ENCODE data around the gene LMTK3.

DNA sequence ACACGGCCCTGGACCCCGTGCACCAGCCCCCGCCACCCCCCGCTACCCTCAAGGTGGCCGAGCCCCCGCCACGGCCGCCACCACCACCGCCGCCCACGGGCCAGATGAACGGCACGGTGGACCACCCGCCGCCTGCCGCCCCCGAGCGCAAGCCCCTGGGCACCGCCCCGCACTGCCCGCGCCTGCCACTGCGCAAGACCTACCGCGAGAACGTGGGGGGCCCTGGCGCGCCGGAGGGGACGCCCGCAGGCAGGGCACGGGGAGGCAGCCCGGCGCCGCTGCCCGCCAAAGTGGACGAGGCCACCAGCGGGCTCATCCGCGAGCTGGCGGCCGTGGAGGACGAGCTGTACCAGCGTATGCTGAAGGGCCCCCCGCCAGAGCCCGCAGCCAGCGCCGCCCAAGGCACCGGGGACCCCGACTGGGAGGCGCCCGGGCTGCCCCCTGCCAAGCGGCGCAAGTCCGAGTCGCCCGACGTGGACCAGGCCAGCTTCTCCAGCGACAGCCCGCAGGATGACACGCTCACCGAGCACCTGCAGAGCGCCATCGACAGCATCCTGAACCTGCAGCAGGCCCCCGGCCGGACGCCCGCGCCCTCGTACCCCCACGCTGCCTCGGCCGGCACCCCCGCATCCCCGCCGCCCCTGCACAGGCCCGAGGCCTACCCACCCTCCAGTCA, 11.4 kb upstream of the EHD2 start:
- PRO-cap, result no peak
- RAMPAGE, long total RNA, 2 experiments, result no peak in any of the 2 experiments

DNA sequence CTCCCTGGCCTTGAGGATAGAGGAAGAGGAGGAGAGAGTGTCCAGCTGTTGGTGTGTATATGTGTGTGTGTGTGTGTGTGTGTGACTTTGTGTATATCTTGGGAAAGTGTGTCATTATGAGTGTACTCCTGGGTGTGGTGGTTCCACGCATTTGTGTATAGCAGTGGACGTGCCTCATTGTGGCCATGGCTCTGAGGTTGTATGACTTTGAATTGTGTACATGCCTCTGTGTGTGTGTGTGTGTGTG, 6.6 kb downstream of the EHD2 start:
- PRO-cap, result no peak
- RAMPAGE, long total RNA, 2 experiments, result no peak in any of the 2 experiments

DNA sequence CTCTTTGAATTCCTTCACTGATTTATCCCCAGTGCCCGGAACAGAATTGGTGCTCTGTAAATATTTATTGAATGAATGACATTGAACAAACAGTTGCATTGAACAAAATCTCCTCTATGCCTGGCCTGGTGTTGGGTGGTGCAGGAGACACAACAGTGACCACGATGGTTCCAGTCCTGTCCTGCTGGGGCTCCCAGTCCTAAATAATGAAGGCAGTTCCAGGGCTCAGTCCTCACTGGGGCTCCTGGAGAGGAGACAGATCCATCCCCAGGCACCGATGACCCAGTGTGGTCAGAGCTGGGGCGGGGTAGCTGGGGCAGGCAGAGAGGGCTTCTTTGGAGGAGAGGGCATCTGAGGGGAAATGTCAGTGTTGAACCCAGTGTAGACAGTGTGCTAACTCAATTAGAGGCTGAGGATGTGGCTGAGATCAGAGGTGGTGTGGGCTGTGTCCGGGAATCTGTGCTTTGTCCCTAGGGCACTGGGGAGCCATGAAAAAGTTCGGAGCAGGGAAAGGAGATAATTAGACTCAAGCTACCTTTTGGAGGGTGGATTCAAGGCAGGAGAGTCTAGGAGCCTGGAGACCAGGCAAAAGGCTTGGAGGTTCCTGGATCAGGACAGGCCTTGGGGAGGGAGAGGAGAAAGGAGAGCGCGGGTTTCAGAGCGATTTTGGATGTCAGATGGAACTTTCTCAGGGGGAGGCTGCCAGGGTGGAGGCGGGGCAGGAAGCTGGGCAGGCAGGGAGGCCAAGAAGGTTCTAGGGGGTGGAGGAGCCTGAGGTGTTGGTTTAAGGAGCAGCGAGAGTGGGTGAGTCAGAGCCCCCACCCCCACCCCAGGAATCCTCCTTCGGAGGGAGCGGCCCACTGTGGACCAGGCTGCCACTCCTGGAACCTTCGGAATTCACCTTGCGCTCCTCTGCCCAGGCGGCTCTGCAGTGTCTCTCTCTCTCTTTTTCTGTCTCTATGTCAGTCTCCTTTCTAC, 15.9 kb downstream of the EHD2 start:
- PRO-cap, result bidirectional peak, plus-strand start at position 896 of the sequence, minus-strand start at position 668 of the sequence
- RAMPAGE, long total RNA, 2 experiments, result no peak in any of the 2 experiments

DNA sequence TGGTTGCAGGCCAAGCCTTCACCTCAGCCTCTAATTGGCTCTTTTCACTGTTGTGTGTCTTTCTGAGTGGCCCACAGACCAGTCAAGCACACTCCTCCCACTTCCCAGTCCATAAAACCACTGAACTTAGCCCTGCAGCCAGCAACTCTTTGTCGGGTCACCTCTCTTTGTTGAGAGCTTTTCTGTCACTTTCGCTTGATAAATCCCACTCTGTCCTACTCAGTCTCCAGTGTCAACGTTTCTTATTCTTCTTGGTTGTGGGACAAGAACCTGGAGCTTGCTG, 6.2 kb upstream of the SULT2A1 start:
- PRO-cap, result no peak
- RAMPAGE, long total RNA, 2 experiments, result no peak in any of the 2 experiments

DNA sequence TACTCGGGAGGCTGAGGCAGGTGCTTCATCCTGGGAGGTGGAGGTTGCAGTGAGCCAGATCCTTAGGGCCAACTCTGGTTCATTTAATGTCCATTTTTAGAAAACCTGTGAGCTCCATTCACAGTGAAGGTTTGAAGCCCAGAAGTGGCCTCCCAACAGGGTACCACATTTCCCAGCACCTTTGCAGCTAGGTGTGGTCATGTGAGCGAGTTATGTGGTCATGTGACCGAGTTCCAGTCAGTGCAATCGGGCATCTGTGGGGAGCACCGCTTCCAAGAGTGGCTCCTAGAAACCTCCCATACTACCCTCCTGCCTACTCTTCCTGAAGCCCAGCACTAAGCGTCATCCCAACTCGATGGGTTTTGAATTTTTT, 618 bp upstream of the PLA2G4C start:
- PRO-cap, result no peak
- RAMPAGE, long total RNA, 2 experiments, result no peak in any of the 2 experiments

DNA sequence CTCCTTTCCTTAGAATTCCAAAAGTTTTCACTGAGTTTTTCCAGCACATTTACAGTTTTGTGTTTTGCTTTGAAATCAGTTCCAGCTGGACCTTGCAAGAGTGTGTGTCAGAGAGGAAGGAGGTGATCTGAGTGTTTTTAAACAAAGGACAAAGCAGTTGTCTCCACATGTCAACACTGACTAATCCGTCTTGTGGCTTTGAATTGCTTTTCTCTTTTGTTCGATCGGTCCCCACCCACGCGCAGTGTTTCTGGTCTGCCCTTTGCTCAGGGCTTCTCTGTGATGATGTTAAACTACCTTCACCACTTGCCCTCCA, 13.2 kb upstream of the PLA2G4C start:
- PRO-cap, result no peak
- RAMPAGE, long total RNA, 2 experiments, result no peak in any of the 2 experiments

- PRO-cap, result bidirectional peak, plus-strand start at chr19:48333241, minus-strand start at chr19:48332946
- RAMPAGE, long total RNA, 2 experiments, result no peak in any of the 2 experiments
These were observed 7.8 kb downstream of the EMP3 start for GRCh38 chr19:48333092-48333615.

GRCh38 chr19:48368846-48369446, 4.8 kb downstream of the SYNGR4 start:
- PRO-cap, result no peak
- RAMPAGE, long total RNA, 2 experiments, result no peak in any of the 2 experiments

- PRO-cap, result no peak
- RAMPAGE, long total RNA, 2 experiments, result no peak in any of the 2 experiments
These were observed 8.6 kb downstream of the KDELR1 start for GRCh38 chr19:48382408-48383578.

DNA sequence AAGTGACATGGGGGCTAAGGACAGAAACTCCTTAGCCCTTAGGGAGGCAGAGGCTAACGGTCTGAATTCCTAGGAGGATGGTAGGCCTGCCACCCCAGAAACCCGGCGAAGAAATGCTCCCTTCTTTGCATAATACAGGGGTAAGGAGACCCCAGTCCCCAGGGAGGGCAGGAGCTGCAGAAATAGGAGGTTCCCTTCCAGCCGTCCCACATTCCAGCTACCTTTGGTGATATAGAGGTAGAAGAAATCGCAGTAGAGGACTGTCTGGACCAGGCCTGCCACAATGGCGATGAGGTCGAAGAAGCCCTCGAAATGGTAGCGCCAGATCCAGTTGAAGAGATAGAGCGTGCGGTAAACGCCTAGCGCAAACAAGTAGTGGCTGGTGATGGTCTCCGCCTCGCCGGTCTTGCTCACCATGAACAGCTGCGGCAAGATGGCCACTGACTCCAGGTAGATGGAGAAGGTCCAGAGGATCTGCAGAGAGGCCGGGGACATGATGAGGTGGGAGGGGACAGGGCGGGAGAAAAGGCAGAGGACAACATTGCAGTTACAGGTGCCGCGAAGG, 7.3 kb downstream of the KDELR1 start:
- PRO-cap, result no peak
- RAMPAGE, long total RNA, 2 experiments, result no peak in any of the 2 experiments

DNA sequence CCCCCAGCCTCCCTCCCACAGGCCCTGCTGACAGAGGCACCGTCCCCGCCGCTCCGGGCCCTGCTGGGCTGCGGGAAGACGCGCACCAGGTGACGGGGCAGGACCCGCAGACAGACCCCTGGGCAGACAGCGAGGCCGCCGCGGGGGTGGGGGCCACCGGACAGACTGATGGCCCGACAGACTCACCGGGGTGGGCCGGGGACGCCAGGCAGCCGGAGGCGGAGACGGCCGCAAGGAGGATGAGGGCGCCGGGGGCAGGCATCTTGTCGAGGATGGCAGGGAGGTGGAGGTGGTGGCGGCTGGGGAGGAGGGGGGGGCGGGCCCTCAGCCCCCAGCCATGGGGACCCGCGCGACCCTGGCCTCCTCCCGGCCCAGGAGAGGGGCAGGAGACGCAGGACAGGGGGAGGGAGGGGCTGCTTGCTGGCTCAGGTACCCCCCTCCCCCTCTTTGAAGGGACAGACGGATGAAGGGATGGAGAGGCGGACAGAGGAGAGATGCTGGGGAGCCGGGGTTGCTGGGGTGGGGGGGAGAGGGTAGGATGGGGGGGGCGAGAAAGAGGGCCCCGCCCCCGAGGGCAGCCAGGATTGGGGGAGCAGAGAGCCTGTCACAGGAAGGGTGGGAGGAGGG, at the start of gene LMTK3:
LMTK3 (minus strand) TSS at position 521 of the 627 bp plus-strand sequence.
- PRO-cap, result no peak
- RAMPAGE, long total RNA, 2 experiments, result no peak in any of the 2 experiments

DNA sequence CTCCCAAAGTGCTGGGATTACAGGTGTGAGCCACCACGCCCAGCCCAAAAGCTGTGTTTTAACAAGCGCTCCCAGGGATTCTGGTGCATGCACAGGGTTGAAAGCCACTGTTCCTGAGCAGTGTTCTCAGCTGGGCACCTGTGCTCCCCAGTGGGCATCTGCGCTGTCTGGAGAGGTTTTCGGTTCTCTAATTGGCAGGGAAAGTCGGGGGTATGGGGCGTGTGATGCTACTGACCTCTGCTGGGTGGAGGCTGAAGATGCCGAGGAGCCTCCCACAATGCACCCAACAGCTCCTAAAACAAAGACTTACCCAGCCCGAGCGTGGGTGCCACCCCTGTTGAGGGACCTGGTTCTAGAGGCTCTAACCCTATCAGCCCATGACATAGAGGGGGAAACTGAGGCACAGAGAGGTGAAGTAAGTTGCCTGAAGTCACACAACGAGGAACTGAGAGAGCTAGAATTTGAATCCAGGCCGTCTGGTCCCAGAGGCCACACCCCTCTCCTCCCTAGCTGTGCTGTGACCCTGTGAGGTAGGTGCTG, 2.2 kb downstream of the SPACA4 start:
- PRO-cap, result no peak
- RAMPAGE, long total RNA, 2 experiments, result no peak in any of the 2 experiments

DNA sequence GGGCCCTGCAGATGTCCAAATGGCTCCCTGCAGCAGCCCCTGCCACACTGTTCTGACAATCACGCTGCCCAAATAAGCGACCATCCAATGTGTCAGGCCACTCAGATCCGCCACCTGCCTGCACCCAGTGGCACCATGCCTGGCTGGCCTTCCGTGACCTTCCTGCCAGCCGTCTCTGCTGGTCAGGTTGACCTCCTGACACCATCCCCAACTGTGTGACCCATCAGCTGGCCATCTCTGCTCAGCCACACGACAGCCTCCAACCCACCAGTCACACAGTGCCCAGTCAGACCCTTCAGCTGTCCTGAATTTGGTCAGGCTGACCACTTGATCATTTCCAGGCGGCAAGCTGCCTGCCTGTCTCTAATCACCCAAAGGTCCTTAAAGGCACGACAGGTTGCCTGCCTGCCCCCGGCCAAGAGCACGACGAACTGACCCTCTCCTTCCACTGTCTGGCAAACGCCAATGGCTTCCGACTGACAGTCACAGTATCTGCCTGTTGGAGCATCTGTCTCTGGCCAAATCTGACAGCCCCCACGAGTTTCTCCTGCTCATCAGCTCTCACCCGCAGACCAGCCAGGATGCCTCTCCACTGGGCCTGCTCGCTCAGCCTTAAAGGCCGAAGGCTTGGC, 1.3 kb downstream of the FAM83E start:
- PRO-cap, result no peak
- RAMPAGE, long total RNA, 2 experiments, result no peak in any of the 2 experiments

DNA sequence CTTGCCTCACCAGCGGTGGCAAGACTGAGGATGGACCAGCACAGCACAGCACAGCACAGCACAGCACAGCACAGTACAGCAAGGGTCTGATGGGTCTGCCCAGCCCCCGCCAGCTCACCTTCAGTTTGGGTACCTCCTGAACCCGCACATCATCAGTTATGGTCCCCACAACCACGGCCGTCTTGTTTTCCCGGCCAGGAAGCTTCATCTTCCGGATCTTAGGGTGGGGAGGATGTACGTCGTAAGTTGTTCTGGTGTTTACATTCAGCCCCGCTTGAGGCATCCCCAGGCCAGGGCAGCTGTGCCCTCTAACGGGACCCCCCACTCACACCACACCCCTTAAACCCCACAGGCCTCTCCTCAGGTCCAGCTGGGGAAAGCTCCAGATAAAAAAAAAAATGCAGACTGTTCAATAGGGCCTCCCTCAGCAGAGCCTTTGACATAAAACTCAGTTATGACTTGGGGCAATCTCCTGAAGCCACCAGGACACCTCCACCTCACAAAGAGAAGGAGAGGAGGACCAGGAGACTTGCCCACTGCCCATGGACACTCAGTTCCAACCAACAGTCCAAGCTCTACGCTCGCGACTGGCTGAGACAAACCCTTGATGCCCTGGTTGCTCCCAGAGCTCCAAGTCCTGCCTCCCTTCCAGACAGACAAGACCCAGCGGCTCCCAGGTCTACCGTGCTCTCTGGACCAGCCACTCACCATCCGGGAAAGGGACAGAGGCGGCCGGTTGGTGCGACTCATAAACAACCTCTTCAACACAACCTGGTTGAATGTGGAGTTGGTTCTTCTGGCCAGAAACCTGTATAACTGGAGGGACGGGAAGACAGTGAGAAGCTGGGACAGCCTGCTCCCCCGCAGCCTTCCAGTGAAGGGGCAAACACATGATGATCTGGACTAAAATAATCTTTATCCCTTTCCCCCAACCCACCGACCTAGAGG, 2.0 kb upstream of the FAM83E start:
- PRO-cap, result no peak
- RAMPAGE, long total RNA, 2 experiments, result no peak in any of the 2 experiments

GRCh38 chr19:48634160-48634913, 2.8 kb downstream of the DBP start:
- PRO-cap, result unidirectional peak, plus-strand start at chr19:48634655
- RAMPAGE, long total RNA, 2 experiments, result no peak in any of the 2 experiments

DNA sequence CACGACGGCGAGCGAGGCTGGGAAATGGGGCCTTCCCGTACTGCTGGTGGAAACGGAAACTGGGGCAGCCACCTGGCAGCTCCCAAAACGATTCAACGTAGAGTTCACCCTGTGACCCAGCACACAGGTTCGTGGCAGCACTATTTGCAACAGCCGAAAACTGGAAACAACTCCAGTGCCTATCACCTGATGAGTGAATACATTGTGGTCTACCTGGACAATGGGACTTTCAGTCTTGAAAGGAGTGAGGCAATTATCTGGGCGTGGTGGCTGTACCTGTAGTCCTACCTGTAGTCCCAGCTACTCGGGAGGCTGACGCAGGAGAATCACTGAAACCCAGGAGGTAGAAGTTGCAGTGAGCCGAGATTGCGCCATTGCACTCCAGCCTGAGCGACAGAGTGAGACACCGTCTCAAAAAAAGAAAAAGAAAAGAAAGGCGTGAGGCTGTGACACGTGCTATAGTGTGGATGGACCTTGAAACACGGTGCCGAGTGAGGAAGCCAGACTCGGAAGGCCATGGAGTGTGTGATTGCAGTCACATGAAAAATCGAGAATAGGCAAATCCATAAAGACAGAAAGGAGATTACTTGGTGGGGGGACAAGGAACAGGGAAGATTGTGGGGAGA, 4.0 kb upstream of the NTN5 start:
- PRO-cap, result no peak
- RAMPAGE, long total RNA, 2 experiments, result no peak in any of the 2 experiments

- PRO-cap, result no peak
- RAMPAGE, long total RNA, 2 experiments, result no peak in any of the 2 experiments
These were observed 2.8 kb downstream of the MAMSTR start for GRCh38 chr19:48716527-48717409.

DNA sequence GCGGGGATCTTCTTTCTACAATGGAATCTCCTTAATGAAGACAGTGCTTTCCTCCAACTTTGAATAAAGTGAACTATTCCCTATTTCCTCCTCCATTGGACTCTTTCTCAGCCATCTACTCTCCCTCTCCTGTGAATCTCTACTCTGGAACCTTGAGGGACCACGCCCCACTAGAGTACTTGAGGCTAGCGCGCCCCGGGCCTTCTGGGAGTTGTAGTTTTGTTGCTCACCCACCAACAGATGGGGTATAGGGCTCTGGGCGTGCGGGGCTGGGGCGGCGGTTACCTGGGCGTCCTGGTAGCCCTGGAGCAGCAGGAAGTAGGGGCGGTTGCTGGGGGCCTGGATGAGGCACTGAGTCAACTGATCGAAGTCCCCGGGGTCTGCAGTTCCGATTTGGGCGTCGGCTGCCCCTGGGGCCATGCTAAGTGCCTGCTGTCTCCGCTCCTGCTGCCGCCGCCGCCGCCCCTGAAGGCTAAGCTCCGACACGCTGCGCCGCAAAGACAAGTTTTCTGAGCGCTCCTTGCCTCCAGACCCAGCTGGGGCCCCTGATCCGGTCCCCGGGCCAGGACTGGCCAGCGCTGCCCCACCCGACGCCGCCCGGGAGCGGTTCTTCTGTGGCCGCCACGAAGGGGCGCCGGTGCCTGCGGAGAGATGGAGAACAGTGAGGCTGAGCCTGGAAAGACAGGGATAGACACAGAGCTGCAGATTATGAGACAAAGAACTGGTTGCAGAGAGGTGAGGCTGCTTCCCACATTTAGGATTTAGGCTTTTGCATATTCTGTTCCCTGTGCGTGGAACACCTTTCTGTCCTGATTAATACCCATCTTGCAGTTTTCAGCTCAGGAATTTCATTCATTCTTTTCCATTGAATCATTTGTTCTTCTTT, 5.3 kb downstream of the RASIP1 start:
- PRO-cap, result no peak
- RAMPAGE, long total RNA, 2 experiments, result no peak in any of the 2 experiments

- PRO-cap, result no peak
- RAMPAGE, long total RNA, 2 experiments, result no peak in any of the 2 experiments
These were observed 883 bp upstream of the RASIP1 start for GRCh38 chr19:48741011-48741974.

DNA sequence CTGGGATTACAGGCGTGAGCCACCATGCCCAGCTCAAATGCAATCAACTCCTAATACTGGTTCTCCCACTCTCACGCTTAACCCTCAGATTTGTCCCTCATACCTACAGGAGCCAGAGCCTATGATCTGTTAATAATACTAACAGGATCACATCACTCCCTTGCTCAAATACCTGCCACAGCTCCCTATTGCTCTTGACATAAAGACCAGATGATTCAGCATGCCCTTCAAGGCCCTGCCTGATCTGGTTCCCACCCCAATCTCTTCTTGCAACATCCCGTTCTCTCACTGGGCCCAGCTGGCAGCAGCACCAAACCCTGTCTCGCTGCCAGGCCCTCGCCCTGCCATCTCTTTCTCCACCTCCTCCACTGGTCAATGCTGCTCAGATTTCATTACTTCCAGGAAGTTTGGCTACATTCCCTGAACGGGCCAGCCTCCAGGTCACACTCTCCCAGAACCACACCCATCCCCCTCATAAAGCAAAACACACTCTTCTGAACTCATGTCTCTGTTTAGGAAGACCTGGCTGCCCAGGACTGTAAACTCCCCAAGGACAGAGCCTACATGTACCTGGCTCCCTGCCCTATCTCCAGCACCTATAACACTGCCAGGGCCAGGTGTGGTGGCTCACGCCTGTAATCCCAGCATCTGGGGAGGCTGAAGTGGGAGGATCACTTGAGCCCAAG, 8.6 kb upstream of the BCAT2 start:
- PRO-cap, result no peak
- RAMPAGE, long total RNA, 2 experiments, result no peak in any of the 2 experiments